Measurements from ENCODE around the gene ABR.

DNA sequence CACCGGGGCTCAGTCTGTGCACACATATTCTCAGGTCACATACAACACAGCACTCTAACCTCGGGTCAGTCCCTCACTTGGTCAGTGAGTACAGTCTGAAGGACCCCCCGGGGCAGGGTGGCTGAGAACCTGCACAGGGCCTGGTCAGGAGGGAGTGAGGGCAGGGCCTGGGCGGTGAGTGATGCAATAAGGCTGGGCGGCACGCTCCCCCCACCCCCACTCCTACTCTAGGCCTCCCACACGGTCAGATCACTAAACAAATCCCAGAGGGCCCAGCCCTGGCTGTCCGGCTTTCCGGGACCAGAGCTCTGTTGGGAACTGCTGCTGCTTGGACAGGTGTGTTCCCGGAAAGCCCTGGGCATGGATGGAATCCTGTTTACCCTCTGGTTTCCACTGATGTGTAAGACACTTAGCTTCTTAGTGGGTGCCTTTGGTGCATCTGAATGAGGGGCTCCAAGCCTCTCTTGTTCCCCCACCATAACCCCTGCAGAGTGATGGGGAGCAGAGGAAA lies 972 bp upstream of the DOC2B start:
- PRO-cap = no peak

DNA sequence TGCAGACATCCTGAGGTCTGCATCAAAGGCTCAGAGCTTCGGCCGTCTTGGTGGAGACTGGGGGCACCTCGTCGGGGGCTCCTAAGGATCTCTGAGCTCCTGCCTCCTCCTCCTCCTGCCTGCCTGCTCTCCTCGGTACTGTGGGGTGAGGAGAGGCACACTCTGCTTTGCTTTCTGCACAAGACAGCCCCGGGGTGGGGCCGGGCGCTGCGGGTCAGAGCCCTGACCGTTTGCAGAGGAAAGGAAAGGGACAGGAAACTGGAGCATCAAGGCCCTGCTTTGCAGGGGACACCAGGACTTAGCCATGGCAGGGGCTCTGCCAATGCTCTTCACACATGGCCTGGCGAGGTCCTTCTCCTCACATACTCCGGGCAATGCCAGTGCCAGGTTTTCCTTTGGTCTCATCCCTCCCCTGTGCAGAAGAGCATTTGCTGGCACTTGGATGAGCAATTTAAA lies 23.7 kb upstream of the DOC2B start:
- PRO-cap = no peak

- PRO-cap = no peak
Measured at GRCh38 chr17:229040-229725, 47.7 kb upstream of the DOC2B start.

GRCh38 chr17:304323-304907 lies 48.2 kb downstream of the RPH3AL start:
- PRO-cap = no peak

GRCh38 chr17:344010-344876 lies 8.4 kb downstream of the RPH3AL start:
- PRO-cap = no peak

DNA sequence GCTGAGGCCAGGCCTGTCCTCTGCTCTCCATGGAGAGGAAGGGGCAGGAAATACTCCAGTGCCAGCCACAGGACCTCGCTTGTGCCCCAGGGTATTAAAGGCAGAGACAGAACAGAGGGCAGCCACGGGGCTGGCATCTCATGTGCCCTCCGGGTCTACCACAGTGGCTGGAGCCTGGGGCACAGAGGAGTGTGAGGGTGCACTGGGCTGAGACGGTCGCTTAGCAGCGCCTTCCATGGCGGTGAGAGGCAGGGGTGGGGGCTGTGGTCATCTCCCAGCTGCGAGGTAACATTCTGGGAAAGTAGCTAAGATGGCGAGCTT lies 6.0 kb downstream of the C17orf97 start:
- PRO-cap = no peak

- PRO-cap = no peak
Measured at GRCh38 chr17:545115-545801, 135.1 kb downstream of the C17orf97 start.

- PRO-cap = no peak
Measured at GRCh38 chr17:638744-639581, 75.7 kb downstream of the VPS53 start.

- PRO-cap = no peak
Measured at GRCh38 chr17:733286-733661, 878 bp downstream of the TLCD3A start.

DNA sequence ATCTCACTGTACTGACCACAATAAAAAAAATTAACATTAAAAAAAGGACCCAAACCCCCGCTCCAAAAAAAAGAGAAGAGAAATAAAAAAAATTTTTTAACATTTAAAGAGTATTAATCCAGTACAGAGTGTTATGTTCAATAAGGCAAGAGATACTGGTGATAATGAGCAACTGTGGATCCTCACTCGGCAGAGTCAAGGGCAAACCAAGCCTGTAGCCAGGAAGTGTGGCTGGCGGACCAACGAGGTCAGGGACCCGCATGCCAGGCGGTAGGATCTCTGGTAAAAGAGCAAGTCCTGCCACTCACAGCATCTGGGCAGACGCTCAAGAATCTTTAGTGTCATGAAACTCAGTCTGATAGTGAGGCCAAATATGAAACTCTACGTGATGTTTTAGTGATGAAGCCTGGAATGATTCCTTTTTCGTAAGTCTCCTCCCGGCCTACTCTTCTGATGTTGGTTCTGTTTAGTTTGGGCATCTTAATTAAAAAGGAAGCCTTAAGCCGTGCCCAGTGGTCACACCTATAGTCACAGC lies 8.3 kb upstream of the GEMIN4 start:
- PRO-cap = no peak

GRCh38 chr17:769717-770421 lies 12.2 kb downstream of the GLOD4 start:
- PRO-cap = no peak

DNA sequence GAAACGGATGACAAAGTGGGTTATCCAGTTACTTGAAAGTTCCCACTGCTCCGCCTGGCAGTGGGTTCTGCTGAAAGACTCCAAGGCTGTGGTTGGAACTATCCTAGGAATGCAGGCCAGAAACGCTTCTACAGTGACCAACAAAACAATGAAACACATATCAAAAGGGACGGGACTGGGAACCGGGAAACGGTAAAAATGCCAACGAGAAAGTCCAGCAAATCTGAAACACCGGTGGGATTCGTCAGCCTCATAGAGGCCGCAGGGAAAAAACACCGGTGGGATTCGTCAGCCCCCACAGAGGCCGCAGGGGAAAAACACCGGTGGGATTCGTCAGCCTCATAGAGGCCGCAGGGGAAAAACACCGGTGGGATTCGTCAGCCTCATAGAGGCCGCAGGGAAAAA lies 53.3 kb downstream of the MRM3 start:
- PRO-cap = no peak

DNA sequence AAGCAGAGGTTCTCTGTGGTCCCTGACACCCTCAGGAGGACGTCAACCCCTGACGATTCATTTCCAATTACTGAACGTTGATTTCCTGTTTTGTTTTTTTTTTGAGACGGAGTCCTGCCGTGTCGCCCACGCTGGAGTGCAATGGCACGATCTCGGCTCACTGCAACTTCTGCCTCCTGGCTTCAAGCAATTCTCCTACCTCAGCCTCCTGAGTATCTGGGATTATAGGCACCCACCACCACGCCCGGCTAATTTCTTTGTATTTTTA lies 65.8 kb downstream of the MRM3 start:
- PRO-cap = no peak

DNA sequence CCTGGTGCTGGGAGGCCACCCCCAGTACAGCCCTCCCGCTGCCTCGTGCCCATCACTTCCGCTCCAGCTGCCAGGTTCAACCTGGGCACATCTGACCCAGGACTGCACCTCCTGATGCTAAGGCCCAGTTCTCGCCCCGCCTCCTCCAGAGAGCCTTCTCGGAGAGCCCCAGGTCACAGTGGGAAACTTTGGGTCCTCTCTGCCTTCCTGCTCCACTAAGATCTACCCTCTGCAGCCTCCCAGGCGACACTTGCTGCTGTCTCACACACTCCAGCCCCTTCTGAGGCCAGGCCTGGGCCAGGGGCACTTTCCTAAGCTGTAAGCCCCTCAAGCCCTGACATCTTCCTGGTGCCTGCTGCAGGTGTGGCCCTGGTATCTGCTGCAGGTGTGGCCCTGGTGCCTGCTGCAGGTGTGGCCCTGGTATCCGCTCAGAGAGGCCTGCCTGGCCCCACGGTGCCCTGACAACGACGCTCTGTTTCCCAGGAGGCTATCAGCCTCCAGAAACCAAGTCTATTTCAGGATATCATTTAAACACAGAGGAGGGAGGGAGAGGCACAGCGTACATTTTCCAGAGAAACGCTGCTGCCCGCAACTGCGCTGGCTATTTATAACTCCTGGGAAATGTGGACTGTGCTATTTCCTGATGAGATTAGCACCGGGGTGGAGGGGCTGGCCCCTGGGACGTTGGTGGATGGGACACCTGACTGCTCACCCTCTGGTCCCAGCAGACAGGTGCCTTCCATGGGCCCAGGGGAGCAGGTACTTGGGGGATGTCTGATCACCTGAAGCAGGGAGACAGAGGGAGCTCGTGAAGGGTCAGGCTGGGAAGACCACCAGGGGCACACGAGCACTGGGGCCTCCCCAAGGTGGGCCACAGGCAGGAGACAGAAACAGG lies 22.4 kb downstream of the TIMM22 start:
- PRO-cap = no peak

GRCh38 chr17:1055547-1056247 lies 58.8 kb downstream of the TIMM22 start:
- PRO-cap = no peak

- PRO-cap = bidirectional peak, plus-strand start at chr17:1180126, minus-strand start at chr17:1179977
Measured at GRCh38 chr17:1179402-1180611, at the start of gene ABR. ABR (minus strand) TSS chr17:1179981.

DNA sequence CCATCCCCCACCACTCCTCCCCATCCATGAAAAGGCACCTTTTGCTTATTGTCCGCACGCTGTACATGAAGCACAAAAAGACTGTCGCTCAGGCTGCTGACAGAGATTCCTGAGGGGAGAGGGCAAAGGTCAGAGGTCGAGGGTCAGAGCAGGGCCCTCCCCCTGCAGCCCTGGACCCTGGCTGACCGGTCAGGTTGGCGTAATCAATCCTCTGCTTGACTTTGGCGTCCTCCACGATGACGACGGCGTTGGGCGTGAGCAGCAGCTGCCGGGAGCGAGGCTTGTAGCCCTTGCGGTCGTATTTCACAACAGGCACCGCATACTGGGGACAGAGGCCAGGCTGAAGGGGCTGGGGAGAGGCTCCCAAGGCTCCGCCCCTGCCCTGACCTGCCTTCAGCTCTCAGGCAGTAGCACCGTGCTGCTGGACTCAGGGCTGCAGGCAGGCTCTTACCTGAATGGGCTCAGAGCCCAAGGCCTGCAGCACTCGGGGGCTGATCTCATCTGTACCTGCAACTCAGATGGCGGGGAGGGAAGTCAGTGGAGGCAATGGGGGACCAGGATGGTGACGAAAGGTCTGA lies 11.9 kb upstream of the CRK start:
- PRO-cap = no peak

DNA sequence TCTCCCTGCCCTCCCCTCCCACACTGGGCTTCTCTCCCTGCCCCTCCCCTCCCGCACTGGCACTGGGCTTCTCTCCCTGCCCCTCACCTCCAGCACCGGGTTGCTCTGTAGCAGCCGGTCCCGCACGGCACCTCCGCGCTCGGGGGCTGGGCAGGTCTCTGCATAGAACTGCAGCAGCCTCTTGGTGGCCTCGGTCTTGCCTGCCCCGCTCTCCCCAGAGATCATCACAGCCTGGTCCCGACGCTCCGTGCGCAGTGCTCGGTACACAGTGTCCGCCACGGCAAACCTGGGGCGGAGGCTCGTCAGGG lies 9.8 kb downstream of the MYO1C start:
- PRO-cap = no peak

- PRO-cap = no peak
Measured at GRCh38 chr17:1558369-1559125, 4.0 kb downstream of the PITPNA start.

DNA sequence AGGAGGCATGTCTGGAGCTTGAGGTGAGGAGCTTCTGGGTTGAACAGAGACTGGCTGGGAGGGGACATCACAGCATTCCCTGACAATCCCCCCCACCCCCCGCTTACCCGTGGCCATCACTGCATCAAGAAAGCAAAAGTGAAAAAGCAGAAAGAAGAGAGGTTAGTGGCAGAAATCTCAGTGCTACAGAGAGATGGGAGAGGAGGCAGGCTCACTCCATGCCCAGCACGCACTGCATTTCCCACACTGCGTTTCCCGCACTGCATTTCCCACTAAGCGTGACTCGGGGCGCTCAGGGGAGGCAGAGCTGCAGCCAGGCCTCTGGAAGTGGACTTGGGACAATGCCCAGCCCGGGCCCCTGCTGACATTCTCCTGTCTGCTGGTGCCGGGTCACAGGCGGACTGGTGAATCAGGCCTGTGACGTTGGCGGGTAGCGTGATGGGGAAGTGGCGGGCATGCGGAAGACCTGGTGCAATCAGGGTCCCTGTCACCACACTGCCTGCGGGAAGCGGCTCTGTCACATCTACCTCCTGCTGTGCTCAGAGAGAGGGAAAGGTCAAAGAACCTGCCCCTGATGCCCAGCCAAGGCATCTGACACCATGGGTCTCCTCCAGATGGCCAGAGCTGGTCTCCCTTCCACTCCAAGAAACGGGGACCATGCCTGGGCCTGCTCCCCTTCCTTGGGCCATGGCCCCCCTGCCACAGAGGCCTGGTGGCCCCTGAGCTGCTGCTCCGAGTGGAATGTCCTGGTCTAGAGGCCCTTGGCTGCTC lies 24.4 kb upstream of the PITPNA start:
- PRO-cap = bidirectional peak, plus-strand start at position 493 of the sequence, minus-strand start at position 403 of the sequence